Mucosa of descending colon (tissue), 1 donor: ENCODE measurements around a stretch of chr4.

DNA sequence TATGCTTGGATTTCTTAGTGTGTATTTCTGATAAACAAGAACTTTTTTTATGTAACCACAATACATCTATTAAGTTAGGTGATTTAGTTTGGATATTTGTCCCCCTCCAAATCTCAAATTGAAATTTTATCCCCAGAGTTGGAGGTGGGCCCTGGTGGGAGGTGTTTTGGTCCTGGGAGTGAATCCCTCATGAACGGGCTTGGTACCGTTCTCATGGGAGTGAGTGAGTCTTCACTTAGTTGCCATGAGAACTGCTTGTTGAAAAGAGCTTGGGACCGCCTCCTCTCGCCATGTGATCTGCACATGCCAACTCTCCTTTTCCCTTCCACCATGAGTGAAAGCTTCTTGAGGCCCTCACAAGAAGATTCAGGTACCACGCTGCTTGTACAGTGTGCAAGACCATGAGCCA, 201.3 kb upstream of the TTC29 start:
- PRO-cap = no peak

DNA sequence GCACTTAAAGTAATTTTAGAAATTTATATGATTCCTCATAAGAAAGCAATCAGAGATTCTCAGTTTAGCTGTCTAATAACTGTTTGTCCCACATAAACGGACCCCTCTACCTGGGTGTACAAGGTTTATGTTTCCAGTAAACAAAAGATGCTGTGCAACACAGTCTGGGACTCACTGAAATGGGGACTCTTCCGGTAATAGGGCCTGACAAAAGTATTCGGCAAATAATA, 249.1 kb upstream of the EDNRA start:
- PRO-cap = no peak

GRCh38 chr4:147680825-147681368, 3.1 kb downstream of the PRMT9 start:
- PRO-cap = no peak

DNA sequence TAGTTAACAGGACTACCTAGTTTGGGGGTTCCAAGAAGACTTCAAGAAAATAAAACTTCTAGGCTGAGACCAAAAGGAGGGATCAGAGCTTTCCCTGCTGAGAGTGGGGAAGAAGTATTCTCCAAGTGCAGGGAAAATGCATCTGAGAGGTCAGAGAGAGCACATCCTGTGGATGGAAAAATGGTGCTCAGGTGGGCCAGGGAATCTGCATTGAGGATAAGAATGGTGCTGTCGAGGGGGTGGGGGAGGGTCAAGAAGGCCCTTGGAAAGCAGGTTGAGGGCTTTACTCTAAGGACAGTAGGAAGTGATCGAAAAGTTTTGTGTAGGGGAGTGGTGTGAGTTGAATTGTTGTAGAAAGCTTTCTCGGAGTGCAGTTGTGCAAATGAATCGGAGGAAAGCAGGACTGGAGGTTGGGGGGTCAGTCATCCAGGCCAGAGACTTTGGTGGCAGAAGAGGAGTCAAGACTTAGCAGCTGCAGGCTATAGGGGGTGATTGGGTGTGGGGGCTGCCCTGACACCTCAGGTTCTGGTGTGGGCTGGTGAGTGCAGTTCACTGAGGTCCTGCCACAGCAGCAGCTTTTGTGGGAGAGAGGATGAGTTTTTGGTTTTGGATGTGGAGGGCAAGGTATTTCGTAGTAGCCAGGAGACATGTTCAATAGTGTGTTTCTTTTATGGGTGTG, 12.4 kb downstream of the ARHGAP10 start:
- PRO-cap = no peak

DNA sequence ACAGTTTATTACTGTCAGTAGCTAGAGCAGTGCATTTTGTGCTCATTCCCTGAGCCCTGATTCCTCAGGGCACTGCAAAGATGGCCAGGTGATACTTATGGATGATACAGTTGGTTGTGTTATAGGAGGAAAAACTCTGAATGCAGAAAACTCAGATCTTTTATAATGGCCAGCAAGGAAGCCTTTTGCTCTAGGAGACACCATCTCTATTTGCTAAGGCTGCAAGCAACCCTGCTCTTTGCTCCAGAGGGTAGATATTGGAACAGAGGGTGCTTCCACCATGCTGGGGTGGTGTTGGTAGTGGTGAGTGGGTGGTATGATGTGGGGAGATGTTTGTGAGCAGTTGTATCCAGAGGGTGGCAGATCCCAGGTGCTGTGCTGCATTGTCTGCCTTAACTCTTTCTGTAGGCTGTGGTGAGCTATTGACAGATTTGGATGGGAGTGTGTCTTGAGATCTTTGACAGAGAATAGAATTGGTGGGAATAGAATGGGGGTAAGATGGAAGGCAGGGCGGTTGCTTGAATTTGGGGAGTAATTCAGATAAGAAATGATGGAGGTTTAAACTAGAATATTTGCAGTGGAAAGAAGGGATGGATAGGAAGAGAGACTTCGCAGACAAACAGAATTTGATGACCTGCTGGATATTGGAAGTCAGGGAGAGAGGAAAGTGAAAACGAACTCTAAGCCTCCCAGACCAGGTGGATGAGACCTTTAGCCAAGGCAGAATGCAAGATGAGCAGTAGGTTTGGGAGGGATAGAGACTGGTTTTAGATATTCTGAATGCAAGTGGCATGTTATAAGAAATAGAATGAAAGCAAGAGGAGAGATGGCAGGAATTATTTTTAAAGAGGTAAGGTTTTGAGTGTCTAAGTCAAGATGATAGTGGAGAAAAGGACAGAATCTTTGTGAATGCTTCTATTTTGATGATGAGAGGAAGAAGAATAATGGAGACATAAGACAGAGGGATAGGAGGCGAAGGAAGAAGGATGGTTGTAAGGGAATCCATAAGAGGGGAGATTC, 194.2 kb downstream of the ARHGAP10 start:
- PRO-cap = no peak

GRCh38 chr4:148445220-148446037, 3.2 kb upstream of the NR3C2 start:
- PRO-cap = bidirectional peak, plus-strand start at chr4:148445403, minus-strand start at chr4:148445322; bidirectional peak, plus-strand start at chr4:148445628, minus-strand start at chr4:148445575

DNA sequence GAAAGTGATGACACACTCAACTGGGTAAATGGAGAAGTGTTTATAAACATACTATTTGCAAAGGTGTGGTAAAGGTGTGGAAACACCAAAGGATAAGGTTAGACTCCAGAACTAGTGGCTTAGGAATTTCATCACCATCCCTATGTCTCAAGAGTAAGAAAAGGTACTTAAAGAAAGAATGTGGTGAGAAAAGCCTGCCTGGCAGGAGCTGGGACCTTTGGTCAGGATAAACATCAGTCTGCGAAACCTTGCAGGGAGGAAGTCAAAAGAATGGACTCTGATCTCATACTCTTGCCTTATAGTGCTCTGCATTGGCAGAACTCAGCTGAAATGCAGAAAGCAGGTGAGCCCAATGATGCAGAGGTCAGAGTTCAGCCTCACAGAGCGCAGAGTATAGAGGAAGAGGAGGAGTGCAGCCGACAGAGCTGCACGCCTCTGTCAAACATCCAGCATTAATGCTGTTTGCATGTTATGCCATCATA, 97.2 kb upstream of the NR3C2 start:
- PRO-cap = bidirectional peak, plus-strand start at position 389 of the sequence, minus-strand start at position 272 of the sequence

GRCh38 chr4:148681014-148681318, 238.8 kb upstream of the NR3C2 start:
- PRO-cap = bidirectional peak, plus-strand start at chr4:148681163, minus-strand start at chr4:148681099

- PRO-cap = no peak
Observed at GRCh38 chr4:148982232-148982756, 540.1 kb upstream of the NR3C2 start.

DNA sequence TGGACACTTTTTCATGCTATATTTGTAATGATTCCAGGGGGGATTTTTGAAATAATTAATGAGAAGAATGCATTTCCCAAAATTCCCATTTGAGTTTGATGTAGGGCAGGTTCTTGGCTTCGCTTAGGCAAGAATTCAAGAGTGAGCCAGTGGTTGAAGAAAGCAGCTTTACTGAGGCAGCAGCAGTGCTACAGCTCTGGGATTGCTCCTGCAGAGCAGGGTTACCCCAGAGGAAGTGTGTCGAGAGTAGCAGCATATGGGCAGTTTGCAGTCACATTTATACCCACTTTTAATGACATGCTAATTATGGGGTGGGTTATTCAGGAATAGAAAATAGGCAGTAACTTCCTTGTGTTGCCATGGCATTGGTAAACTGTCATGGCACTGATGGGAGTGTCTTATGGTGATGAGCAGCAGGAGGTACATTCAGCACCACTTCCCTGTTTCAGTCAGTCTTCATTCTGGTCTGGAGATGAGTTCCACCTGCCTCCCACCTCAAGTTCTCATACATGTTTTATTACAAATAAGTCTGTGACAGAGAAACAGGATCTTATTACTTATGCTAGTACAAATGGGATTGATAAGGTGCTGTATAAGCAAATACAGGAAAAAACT, 38.5 kb upstream of the DCLK2 start:
- PRO-cap = no peak

GRCh38 chr4:150078522-150079109, 371 bp downstream of the DCLK2 start:
- PRO-cap = bidirectional peak, plus-strand start at chr4:150078803, minus-strand start at chr4:150078721

GRCh38 chr4:150079110-150079612, 916 bp downstream of the DCLK2 start:
- PRO-cap = no peak

GRCh38 chr4:150256646-150257536, 178.6 kb downstream of the DCLK2 start:
- PRO-cap = bidirectional peak, plus-strand start at chr4:150257151, minus-strand start at chr4:150257158

DNA sequence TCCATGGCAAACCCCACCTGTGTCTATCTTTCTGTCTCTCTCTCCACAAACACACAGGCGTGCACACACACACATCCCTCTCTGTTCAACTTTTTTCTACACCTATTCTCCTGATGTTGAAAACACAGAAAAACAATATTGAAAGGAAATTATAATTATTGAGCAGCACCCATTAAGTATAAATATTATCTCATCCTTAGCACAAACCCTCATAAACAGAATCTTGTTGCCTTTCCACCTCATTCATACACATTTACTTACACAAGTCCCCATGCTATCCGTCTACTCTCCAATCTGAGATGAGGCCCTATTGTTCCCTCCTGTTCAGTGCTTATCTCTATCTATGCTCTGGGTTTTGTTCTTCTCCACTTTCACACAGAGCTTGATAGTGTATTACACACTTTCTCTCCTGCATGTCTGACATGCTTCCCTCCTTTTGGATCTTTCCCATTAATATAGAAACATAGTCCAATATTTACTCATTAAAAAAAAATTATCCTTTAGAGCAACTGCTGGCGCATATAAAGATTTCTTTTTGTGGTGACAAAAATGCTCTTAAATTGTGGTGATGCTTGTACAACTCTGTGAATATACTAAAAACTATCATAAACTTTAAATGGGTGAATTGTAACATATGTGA, 238.2 kb upstream of the MAB21L2 start:
- PRO-cap = no peak

- PRO-cap = no peak
Observed at GRCh38 chr4:150575979-150576421, 6.0 kb upstream of the MAB21L2 start.

DNA sequence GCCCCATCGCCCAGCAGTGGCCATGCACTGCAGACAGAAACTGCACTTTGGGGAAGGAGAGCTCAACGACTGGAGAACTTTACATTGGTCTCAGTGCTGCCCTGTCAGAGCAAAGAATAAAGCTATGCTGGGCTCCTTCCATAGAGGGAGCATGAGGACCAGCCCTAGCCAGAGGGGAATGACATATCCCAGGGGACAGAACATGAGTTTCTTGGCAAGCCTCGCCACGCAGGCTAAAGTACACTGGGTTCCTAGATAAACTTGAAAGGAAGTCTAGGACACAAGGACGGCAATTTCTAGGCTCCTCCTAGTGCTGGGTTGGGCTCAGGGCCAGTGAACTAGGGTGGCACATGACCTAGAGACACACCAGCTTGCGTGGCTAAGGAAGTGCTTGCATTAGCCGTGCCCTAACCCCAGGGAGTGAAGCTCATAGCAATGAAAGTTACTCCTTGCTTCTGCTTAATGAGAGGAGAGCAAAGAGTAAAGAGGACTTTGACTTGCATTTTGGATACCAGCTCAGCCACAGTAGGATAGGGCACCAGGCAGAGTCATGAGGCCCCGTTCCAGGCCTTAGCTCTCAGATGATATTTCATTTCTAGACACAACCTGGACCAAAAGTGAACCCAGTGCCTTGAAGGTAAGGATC, 141.0 kb downstream of the MAB21L2 start:
- PRO-cap = bidirectional peak, plus-strand start at position 399 of the sequence, minus-strand start at position 172 of the sequence

- PRO-cap = no peak
Observed at GRCh38 chr4:150999187-150999446, 16.0 kb downstream of the LRBA start.

DNA sequence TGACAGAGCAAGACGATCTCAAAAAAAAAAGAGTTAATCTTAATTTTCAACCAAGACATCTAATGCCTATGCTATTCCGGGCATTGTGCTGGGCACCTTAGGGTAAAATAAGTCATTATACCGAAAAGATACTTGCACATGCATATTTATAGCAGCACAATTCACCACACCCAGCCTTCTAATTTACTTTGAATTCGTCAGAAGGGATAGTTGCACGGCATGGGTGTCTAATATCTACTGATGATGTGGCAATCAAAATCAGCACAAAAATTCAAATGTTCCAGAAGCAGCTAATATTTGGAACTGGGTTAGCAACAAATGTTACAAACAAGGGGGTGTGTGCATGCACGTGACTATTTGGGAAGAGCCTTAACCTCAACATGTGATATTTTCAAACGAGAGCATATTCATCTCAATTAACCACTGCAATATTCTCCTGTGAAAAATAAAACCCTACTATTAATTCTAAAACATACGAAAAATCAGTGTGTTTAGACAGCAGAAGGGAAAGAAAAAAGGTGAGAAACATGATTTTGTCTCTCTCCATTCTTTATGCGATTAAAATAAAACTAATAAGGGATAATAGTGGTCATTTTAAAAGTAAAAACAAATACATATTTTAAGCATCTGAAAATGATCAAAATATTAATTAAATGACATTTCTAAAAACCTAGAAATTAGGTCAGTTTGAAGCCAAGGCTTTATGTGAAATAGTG, 79.6 kb upstream of the PRSS48 start:
- PRO-cap = no peak

DNA sequence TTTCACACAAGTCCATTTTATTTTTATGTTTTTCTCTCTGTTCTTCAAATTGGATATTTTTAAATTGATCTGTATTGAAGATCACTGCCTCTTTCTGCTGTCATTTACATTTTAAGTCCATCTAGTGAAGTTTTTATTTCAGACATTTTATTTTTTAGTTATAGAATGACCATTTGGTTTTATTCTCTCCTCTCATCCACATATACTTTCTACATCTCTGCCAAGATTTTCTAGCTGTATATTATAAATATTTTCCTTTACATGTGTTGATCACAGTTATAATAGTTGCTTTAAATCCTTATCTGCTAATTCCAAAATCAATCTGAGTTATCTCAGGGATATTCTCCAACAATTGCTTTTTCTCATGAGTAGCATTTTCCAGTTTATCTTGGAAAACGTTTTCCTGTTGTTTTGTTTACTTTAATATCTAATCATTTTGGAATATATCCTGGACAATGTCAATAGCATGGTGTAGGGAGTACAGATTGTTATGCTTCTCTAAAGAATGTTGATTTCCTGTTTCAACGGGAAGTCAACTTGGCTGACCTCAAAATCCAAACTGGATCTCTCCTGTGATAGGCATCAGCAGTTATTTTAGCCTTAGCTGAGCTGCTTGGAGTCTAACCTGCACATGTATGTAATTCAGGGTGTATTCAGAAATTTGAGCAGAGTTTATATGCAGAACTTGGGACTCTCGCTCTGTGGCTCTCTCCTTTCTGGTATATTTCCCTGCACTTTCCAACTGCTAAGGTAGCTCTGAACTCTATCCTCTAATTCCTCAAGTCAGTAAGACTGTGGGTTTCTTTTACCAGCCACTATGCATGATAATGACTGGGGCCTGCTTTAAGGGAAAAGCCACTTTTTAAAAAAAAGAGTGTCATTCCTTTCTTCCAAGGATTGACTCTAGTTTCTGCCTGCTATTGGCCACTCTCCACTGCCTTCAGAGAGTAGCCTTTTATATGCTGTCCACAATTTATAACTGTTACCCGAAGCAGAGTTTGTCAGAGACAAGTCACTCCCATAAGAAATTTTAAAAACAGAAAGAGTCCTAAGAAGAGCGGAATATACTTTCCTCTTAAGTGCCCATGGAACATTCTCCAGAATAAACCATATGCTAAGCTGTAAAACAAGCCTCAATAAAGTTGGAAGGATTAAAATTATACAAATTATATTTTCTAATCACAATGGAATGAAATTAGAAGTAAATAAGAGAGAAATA, 7.7 kb downstream of the PRSS48 start:
- PRO-cap = no peak

DNA sequence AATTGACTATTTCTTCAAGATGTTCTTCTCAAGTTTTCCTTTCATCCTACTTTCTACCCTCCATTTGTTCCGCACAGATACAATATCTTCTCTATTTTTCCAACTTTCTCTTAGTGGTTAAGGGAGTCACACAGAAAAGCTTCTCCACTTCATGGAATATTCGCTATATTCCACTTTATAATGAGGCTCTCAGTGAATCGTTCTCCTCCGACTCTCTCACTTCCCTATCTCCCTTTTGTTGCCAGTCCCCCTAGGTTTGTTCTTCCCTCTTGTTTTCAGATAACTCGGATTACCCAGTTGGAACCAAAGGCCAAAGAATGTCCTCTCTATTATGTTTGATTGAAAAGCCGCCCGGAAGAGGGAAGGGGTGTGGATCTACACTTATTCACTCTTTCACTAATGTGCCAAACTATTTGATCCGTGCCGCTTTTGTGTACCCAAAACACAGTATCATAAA, 1.2 kb downstream of the SH3D19 start:
- PRO-cap = bidirectional peak, plus-strand start at position 351 of the sequence, minus-strand start at position 237 of the sequence